Fibroblast of villous mesenchyme (primary cell): ENCODE results near the gene GPSM1.

DNA sequence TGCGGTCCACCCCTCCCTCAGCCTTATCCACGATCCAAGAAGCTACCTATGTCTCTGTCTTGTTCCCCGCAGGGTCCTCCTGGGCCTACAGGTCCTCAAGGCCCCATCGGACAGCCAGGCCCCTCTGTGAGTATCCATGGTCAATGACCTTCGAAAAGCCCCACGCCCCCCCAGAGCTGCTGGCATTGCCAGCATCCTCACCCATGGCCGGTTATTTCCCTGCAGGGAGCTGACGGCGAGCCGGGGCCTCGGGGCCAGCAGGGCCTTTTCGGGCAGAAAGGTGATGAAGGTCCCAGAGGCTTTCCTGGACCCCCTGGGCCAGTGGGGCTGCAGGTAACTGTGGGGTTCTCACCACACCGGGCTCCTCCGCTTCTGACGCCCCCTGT lies 69.3 kb upstream of the FCN2 start:
- CAGE, long polyA plus RNA: no peak

- CAGE, long polyA plus RNA: no peak
Observed at GRCh38 chr9:134825554-134826008, 55.0 kb upstream of the FCN2 start.

- CAGE, long polyA plus RNA: no peak
Observed at GRCh38 chr9:135126461-135126877, 39.0 kb downstream of the OLFM1 start.

GRCh38 chr9:135253595-135254222 lies 166.2 kb downstream of the OLFM1 start:
- CAGE, long polyA plus RNA: no peak

DNA sequence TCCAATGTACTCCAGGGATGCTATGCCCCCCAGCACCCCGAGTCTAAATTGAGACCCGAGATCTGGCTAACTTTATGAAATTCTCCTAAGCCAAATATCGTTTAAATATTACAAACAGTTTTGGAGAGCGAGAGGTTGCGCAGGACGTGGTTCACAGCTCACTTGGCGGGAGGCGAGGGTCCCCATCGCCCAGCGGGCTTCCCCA lies 358 bp upstream of the MRPS2 start:
- CAGE, long polyA plus RNA: no peak

DNA sequence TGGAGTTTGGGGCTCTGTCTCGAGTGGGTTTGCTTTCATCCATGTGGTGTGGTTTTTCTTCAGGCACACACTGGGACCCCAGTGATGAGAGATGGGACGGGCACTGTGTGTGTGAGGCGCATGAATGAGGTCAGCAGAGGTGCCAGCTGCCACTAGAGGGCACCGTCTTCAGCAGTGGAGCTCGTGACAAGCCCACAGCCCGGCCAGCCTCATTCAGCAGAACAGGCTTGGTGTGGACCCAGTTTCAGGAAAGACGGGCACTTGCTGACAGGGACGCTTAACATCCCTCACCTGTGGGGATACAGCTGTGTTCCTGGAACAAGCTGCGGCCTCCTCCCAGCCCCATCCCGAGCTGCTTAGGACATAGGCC lies 4.2 kb downstream of the MRPS2 start:
- CAGE, long polyA plus RNA: no peak

DNA sequence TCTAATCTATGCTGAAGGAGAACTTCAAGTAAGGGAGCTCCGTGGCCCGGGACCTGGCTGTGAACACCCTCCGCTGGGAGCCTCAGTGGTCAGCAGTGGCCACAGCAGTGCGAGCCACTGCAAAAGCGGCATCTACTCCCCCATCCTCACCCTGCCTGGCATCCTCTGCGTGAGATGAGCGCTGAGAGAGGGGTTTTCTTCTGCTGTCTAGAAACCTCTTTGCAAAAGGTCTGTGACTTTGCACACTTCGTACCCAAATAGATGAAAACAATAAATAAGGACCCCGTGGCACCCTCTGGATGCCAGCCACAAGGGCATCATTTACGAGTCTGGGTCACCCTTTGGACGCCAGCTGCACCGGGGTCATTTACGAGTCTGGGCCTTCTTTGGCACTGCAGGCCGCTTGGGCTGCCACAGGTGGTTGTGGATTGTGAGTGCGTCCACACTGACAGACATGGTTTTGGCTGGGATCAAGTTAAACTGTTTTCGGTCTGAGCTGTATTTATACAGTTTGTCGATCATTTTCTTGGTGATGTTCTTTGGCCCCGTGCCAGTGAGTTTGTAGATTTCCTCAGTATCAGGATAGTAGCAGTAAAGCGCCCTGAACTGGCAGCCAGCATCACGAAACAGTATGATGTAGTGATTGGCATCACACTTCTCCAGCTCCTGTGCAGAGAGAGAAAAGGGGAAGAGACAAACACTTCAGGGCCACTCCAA lies 96.2 kb downstream of the CAMSAP1 start:
- CAGE, long polyA plus RNA: no peak

- CAGE, long polyA plus RNA: no peak
Observed at GRCh38 chr9:135950038-135950693, 11.0 kb downstream of the UBAC1 start.

DNA sequence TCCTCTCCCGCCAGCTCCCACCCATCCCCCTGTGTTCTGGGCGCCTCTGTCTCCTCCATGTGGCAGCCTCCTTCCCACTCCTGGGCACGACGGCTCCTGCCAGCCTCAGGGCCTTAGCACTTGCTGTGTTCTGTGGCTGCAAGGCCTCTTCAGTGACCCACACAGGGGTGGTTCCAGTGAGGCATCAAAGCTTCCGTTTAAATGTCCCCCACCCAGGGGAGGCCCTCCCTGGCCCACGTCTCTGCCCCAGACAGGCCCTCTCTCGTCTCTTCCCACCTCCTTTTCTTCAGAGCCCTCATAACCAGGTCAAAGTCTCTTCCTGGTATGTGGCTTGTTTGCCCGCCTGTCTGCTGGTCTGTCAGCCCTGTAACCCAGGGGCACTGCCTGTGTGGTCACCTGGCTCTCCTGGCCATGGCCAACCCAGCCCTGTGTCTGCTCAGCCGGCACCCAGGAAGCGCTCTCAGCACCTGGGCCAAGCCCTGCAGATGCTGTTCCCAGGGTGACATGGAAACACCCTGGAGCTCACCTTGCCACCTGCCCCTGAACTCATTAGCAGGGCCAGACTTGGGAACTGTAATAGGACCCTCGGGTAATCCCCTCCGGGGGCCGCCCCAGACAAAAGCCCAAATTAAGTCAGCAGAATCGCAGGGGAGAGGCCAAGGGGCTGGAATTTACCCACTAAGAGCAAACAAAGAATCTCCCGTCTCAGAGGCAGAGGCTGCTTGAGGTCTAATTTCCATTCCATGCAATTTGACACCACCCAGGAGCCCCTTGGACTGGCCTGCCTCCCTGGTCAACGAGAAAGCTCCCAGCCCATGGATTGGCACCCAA lies 33.7 kb downstream of the LHX3 start:
- CAGE, long polyA plus RNA: no peak

DNA sequence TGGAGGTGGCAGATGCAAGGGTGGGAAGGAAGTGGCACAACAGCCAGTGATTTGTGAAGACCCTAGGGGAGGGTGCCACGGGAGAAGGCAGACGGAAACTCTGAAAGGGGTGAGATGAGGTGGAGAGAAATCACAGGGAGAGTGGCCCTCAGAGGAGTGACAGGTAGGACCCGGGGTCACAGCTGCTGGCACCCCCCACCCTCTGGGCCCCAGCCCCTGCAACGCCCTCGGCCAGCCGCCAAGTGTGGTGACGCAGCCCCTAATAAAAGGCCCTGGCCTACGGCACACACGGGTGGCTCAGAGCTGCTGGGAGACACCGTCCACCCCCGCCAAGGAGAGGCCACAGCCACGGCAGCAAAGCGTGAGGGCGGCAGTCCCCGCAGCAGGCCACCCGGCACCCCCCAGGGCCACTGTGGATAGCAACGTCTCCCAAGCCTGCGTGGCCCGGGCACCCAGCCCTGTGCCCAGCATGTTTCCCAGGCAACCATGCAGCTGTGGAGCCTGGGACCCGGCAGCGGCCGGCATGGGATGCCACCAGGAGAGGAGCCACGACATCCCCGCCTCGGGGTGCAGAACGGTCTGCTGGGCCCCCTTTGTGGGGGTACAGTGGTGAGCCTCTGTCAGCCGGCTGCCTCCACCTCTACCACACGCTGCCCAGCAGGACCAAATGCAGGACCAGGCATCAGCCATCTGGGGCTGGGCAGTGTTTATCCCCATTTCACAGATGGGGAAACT lies 6.8 kb upstream of the CCDC187 start:
- CAGE, long polyA plus RNA: no peak

DNA sequence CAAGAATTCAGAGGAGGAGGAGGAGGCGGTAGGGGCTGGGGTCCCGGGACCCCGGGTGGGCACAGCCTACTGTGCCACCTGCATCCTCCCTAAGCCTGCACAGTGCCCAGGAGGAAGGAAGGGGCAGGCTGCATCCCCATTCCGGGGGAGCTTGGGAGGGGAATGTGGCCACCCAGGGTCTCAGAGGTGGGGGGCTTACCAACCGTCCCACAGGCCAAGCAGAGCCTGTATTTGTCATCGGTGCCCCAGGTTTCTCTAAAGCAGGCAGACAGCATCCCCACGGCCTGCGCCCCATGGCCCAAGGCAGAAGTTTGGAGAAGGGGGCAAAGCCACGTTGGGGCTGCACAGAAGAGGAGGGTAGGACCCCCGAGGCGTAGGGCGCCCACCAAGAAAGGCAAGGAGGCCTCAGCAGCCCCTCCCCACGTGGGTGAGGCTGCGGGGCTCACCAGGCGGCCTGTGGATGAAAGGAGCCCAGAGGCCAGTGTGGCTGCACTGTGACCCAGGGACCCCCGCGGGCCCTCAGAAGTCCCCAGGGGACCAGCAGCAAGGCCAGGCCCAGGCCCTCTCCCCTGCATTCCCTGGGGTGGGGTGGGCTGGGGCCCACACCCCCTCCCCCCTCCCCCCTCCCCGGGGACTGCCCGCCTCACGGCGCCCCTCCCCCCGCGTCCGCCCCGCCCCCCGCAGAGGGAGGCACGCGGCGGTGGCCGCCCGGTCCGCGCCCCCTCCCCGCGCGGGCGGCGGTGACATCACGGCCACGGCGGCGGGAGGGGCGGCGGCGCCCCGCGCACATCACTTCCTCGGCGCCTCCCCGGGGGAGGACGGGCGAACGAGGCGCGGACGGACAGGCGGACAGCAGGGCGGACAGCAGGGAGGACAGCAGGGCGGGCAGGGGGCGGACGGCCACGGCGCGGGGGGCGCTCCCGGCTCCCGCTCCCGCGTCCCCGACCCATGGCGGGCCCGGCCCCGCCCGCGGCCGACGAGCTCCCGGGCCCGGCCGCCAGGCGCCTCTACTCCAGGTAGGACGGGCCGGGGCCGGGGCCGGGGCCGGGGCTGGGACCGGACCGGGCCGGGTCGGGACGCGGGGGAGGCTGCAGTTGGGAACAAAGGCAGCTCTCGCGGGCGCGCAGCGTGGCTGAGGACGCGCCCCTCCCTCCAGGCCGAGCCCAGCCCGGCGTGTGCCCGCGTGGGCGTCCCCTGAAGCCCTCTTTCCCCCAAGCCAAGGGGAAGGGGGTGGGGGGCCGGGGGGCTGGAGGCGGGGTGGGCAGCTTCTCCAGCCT lies at the start of gene GPSM1:
Gene GPSM1, plus strand, starts transcription at position 792 of the 1,277 bp plus-strand sequence.
- CAGE, long polyA plus RNA: no peak

DNA sequence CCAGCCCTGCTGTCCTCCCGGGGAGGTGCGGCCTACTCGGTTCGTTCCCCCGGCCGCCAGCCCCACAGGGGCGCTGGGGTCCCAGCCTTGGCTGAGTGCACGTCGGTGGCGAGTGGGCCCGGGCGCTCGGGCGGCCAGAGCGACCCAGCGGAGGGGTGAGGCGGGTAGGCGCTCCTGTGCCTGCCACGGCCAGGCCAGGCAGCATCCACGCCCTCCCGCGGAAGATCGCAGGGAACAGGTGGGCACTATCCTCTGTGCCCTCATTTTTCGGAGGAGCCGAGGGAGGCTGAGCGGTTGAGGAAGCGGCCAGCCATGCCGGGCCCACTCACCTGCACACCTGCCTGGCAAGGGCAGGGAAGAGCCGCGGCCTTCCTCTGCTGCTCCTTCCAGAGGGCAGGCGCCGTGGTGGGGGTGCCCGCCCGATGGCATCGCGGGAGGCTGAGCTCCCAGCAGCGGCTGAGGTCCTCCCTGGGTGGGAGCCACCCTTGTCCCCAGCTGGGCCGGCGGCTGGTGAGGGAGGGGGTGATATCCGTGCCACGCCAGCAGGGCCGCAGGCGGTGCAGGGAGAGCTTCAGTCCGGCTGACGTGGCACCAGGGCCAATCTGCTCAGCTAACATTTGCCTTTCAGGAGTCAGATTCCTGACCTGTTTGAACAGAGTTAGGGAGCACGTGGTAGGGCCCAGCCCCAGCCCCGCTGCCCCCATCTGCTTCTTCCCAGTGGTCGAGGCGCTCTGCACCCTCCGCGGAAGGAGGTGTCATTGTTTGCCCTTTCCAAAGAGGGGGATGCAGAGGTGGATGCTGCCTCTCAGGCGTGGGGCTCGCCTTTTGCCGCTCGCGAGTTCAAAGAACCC lies 1.5 kb upstream of the SEC16A start:
- CAGE, long polyA plus RNA: no peak

DNA sequence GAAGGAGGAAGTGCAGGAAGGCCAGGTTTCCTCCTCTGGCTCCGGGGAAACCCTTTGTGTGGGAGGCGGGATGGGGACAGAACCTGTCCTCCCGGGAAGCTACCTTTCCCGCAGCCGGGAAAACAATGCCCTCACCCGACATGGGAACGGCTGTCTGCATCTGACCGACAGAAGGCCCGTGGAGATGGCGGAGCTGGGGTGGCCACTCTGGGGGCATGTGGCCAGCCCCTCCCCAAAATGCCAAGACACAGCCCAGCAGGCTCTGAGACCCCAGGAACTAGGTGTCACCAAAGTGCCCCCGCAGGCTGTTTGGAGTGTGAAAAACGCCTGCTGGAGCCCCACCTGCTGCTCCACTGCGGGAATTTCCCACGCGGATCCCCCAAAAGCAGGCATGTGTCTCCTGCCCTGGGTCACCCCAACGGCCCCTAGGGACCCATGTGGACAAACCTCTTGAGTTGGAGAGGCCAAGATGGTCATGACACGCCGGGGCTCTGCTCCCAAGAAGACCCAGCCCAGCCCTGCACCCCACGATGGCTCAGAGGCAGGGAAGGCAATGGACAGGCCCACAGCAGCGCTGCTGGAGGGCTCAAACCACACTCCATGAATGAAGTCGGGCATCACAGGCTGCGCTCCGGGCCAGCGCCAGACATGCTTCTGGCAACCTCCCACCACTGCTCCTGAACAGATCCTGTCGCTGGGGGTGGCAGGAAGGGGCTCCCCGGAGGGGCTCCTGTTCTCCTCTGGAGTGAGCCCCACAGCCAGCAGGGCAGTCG lies 15.4 kb downstream of the NOTCH1 start:
- CAGE, long polyA plus RNA: no peak

- CAGE, long polyA plus RNA: no peak
Observed at GRCh38 chr9:136534185-136534769, 11.6 kb downstream of the NOTCH1 start.

DNA sequence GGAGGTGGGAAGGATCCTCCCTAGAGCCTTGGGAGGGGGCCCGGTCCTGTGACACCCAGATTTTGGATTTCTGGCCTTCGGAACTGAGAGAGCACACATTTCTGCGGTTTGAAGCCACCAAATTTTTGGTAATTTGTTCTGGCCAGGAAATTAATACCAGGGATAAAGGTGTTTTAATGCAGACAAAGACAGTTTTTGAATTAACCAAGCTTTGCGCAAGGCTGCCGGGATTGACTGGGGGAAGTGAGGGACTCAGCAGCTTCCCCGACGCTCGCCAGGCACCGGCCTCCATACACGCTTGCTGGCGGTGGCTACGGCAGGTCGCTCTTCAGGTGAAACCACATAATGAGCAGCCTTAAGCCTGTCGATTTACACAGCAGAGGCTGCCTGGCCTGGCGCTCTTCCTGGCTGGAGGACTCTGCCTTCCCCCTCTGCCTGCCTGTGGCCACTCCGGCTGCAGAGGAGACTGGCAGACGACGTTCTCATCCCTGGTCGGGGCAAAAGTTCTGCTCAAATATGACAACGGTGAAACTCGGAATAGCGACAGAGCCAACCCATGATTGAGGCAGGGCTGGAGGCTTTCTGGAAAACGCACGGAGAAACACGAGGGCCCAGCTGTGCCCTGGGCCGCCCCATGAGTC lies 9.0 kb upstream of the NOTCH1 start:
- CAGE, long polyA plus RNA: no peak

GRCh38 chr9:136584445-136584982 lies 38.7 kb upstream of the NOTCH1 start:
- CAGE, long polyA plus RNA: no peak

- CAGE, long polyA plus RNA: no peak
Observed at GRCh38 chr9:136602947-136603580, 57.2 kb upstream of the NOTCH1 start.

DNA sequence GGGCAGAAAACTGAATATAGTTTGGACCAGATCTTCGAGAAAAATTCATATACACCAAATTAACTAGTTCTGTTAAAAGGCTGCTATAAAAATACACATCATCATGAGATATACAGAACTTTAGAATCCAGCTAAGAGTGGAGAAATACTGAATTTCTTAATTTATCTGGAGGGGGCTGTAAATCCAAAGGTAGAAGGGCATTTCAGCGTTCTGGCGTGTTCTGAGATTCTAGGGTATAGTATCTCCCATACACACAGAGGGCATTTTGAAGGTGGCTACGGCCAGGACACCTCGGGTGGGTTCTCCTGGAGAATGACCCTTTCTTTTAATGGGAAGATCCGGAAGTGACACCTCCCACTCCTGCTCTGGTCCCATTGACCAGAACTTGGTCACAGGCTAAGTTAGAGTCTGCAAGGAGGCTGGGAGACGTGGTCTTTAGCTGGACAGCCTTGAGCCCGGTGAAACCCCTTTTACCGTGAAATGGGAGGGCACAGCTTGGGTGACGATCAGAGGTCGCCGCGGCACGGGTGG lies 19.4 kb upstream of the EGFL7 start:
- CAGE, long polyA plus RNA: no peak

DNA sequence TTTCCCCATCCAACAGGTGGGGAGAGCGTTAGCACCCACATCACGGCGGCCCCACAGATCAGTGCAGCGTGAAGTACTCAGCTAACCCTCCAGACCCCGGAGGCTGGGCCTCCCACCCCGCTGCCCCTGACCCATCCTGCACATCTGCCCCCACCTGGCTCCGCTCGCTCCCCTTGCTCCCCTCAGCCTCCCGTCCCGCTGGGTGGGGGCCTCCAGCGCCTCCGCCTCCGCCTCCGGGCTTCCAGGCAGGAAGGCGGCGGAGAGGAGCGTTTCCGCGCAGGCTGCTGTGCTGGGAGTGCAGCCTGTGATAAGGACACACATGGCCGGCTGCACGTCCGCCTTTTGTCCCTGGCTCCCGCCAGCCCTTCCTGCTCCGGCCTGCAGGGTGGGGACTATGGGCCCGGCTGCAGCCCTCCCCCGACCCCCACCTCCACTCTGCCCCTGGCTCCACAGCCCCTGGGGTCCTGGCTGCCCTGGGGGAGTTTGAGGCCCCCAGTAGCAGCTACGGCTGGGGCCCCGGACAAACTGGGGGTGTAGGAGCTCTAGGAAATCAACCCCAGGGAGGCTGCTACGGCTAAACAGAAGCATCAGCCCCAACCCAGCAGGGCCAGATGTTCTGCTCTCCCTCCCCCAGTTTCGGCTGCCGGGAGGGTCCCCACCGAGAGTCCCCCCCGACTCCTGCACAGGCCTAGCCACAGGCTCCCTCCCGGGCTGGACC lies 16.3 kb upstream of the EGFL7 start:
- CAGE, long polyA plus RNA: no peak

DNA sequence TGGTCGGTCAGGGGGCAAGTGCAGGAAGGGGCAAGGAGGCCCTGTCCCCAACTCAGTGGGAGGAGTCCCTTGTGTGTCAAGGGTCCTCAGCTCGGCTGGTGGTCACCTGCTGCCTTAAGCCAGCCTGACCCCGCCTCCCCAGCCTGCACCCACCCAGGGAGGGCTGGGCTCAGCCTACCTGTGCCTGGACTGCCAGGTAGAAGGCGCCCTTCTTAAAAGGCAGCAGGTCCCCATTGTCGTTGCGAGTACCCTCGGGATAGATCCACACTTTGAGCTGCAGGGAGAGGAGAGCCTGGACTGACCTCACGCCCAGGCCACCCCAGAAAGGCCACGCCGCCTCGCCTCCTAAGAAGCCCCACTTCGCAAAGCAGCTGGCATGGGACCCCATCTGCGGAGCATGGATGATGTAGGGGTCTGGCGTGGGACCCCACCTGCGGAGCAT lies 10.8 kb downstream of the AGPAT2 start:
- CAGE, long polyA plus RNA: no peak